ENCODE results near the genes THAP10 and MYO9A.

DNA sequence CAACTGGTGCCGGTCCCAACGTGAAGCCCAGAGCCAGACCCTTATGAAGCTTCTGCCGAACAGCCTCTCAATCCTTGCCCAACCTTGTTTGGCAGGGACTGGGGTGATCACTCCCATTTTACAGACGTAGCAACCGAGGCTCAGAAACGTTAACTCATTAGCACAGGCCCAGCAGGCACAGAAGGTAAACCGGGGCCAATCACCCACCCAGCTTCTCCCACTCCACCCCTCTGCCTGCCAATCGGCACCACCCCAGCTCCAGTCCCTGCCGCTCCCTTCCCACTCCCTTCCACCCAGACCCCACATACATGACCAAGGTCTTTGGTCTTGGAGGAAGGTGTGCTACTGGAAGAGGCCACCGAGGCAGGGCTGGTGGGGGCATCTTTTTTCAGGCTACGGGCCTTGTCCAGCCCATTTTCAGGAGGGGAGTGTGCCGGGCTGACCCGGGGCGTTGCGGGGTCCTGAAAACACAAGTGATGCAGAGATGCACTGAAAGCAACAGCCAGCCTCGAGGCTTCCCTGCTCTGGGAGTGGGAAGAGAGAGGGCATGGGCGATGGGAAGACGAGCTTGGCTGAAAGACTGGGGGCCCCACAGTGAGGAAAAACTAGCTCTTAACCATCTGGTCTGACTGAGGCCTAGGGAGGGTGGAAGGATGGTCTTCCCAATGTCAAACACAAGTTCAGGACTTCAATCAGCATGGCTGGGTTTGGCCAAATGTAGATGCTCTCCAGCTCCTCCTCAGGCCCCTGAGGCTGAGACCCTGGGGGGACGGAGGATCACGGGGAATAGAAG, 39.2 kb downstream of the TLE3 start:
- PRO-cap: no peak
- RAMPAGE, long total RNA: no peak

- PRO-cap: no peak
- RAMPAGE, long total RNA: no peak
These were observed 24.2 kb downstream of the TLE3 start for GRCh38 chr15:70073508-70073916.

- PRO-cap: no peak
- RAMPAGE, long total RNA: no peak
These were observed 1.9 kb downstream of the TLE3 start for GRCh38 chr15:70095982-70096118.

GRCh38 chr15:70098493-70099472, 1.1 kb upstream of the TLE3 start:
- PRO-cap: no peak
- RAMPAGE, long total RNA: no peak

DNA sequence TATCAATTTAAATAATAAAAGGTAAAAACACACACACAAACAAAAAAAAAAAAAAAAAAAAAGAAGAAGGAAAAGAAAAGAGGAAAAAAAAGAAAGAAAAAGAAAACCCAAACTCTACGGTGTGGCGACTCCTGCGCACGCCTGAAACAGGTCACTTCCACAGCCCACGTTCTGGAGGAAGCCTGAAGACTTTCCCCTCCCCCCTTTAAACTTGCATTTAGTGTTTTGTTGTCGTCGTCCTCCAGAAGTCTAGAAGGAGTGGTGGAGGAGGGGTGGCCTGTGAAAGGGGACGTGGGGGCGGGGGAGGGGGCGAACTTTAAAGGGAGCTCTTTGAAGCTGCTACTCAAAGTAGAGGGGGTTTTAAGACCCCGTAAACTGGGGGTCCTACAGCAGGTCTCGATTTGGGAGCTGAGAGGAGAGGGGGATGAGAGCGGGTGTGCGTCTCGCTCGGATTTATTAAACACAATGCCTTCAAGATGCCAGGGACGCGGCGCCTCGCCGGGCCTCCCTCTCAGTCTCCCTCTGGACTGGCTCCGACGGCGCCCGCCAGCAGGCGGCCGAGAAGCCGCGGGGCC, 2.4 kb upstream of the TLE3 start:
- PRO-cap: no peak
- RAMPAGE, long total RNA: no peak

- PRO-cap: no peak
- RAMPAGE, long total RNA: no peak
These were observed 59.0 kb upstream of the TLE3 start for GRCh38 chr15:70156635-70157253.

GRCh38 chr15:70478319-70478832, 285.0 kb downstream of the UACA start:
- PRO-cap: no peak
- RAMPAGE, long total RNA: no peak

GRCh38 chr15:70528213-70528612, 235.1 kb downstream of the UACA start:
- PRO-cap: no peak
- RAMPAGE, long total RNA: no peak

DNA sequence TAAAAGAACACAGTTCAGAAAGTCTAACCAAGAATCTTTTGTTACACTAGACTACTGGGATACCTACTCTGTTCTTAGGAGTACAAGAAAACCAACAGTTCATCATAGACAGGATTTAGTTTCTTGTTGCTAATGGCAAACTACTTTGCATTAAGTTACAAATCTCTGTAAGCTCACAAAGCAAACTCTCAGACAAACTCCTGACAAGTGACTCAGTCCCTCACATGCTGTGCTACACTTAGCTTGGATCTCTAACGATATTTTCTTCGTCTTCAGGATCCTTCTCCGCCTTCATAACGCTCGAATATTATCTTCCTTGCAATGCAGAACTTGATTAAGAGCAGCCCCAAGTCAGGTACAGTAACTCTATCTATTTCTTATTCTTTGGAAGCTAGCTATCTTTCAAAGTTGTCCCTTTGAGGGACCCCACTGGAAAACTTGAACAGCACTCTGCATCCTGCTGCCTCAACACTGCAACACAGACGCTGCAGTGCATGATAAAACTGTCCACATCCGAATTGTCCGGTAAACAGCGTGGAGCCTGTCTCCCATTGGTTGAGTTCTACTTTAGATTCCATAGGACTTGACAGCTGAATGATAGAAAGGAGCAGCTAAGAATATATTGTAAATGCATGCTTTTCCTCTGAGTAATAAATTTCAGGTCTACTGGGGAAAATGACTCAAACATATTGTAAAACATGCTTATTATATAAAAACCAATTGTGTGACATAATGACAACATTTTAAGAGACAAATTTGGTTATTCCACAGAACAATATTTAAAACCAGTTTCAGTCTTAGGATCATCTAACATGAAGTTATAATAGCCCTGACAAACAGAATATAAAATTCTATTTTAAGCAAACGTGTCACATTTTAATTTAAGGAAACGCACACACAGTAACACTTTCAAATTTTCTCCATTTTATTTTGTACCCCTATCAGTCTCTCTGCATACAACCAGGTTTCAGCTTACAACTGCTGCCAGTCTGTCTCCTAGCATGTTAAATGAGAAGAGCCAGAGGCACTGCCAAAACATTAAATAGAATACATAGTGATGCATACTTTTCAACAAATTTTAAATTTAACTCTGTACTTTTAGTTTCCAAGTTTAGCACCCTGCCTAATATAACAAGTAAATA, 61.2 kb downstream of the UACA start:
- PRO-cap: no peak
- RAMPAGE, long total RNA: no peak

DNA sequence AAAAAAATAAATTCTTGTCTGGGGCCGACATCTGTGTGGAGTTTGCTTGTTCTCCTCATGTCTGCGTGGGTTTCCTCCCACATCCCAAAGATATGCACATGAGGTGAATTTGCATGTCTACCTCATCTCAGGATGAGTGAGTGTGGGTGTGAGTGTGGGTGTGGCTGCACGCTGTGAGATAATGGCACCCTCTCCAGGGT, 25.8 kb upstream of the UACA start:
- PRO-cap: no peak
- RAMPAGE, long total RNA: no peak

DNA sequence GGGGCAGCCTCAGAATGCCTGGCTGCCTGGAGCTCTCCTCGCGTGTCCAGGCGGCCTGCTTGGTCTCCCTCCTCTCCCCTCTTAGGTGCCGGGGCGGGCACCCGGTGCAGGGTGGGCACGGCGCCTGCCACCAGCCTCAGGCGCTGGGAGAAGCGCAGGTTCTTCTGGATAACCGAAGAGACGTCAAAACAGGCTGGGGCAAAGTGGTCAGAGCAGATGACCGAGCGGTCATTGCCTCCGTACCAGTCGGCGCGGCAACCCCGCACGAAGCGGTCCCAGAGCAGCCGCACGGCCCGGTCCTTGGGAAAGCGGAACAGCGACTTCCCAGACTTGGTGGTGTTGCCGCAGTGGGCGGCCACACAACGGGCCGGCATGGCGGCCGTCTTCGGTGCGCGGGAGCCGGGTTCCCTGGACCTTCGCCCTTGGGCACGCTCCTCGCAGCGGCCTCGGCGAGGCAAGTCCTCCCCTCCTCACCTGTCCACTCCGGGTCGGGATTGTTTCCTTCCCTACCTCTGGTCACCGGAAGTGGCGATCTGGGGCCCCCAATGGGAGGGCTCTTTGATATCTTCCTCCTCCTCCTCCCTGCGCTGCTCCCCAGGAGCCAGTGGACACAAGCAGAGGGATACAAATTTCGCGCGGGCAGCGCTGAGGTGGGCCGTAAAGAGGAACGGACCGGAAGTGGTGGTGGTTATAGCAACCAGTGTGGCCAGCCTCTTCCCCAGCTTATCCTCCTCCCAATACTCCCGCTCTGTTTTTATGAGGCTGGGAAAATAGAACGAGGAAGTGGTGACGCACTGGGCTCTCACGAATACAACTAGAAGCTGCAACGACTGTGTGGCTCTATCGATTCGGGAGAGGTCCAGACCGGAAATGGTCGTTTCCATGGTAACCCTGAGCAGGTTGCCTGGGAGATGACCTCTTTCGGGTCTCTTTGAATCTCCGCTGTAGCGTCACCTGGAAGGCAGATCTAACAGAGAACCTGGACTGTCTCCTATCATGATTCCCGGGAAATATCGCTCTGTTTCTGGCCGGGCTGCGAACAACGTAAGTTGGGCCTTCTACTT, at the start of gene THAP10:
TSS of gene THAP10 (minus strand) at position 535 of the 1,064 bp plus-strand sequence.
- PRO-cap: no peak
- RAMPAGE, long total RNA: no peak

- PRO-cap: no peak
- RAMPAGE, long total RNA: no peak
These were observed 991 bp upstream of the THSD4 start for GRCh38 chr15:71114239-71114721.

- PRO-cap: no peak
- RAMPAGE, long total RNA: no peak
These were observed 49.6 kb downstream of the THSD4 start for GRCh38 chr15:71164535-71165689.

DNA sequence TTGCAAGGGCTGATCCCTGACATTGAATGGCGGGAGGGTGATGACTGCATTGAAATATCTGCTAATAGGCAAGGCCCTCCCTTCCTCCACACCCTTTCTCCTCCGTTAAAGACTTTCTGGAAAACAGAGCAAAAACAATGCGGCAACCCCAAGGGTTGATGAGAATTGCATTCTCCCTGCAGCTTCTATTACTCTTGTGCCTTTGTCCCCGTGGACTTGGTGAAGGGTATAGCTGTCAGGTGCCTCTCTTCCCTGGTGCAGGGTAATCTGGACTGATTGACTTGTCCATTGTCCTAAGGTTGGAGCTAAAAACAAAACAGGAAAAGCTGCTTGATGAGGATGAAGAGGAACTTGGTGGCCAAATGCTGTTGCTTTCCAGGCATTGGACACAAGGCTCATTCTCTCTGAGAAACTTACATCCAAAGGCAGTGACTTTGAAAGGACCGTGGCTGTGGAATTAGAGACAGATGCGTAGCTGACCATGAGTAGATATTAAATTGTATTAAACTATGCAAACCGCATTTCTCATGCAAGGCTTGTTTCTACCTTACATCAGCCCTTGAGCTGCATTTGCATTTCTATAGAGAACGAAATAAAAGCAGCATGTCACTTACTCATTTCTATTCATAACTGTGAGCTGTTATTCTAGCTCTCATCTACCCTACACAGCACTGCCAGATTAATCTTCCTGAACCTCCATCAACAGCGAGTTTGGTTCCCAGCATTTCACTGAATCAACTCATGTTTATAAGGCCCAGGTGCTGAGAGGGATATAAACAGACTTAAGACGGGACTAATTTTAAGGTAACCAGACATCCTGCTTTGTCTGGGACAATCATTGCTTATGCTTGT, 72.1 kb downstream of the THSD4 start:
- PRO-cap: no peak
- RAMPAGE, long total RNA: no peak

DNA sequence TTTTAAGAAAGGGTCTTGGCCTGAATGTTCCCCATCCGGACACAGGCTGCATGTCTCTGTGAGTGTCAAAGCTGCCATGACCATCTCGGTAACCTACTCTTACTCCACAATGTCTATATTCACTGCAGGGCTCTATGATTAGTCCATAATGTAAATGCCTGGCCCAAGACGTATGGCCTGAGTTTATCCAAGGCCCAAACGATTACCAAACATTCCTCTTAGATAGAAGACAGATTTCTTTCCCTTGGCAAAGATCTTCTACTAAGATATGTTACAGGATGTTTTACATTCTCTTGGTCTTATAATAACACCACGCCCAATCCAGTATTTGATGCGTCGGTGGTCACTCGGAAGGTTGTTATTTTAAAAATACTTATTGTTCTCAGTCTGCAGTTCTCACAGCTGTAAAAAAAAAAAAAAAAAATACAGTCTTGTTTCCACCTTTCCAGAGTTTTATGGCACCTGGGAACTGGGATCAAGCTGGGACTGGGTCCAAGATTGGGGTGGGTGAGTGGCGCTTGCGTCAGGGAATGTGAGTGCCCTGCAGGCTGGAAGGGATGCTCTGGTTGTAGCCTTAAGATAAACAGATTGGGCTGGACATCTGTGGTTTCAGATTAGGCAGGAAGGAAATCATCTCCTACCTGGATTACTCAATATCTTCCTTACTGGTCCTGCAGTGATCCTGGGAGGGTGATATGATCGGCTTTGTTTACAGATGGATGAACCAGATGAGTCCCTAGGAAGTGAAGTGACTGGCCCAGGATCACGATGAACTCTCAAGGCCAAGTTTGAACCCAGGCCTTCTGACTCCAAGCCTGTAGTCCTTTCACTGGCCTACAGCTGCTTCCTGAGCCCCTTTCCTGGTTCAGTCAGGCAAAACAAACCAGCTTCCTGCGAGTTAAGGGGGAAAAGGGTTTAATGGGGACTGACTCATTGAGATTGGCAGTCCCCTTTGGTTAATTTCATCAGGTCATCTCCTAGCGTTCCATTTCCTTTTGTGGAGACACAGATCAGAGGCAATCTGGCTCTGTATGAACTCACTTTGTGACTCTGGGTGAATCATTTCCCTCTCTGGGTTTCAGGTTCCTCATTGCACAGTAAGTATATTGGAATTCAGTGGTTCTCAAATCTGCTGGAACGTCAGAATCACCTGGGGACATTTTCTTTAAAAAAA, 179.6 kb downstream of the THSD4 start:
- PRO-cap: no peak
- RAMPAGE, long total RNA: no peak

DNA sequence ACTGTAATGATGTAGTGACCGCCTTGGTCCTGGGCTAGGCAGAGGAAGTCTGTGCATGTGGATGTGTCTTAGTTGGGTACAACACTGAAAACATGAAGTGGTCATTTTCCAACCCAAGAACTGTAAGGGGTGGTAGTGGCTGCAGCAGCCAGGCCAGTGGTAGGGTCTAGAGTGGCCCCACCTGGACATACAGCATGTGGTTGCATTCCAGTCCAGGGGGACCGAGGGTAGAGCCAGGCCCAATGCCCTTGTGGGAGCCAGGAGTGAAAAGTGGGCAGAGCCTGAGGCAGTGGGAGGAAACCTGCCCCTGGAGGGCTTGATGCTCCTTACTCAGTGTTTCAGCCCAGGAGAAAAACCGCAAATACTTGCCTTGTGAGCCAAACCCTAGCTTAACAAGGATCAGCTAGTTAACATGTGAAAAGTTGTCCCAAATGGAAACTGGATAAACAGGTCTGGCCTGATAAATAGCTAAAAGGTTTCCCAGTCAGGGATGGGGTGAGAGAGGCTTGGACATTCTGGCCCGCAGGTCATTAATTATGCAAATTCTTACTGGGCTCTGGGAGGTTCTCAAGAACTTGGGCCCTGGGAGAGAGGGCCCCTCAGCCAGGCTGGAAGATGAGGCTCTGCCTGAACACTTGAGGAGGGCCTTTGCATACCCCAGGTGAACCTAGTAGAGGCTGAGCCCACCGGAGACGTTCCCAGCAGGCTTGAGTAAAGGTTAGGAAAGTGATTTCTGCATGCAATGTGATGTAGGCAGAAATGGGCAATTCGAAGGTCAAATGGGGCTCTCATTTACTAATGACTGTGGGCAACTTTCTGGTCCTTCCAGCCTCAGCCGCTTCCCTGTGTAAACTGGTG, 222.0 kb downstream of the THSD4 start:
- PRO-cap: no peak
- RAMPAGE, long total RNA: no peak

- PRO-cap: no peak
- RAMPAGE, long total RNA: no peak
These were observed 262.1 kb upstream of the NR2E3 start for GRCh38 chr15:71547741-71549066.

- PRO-cap: no peak
- RAMPAGE, long total RNA: no peak
These were observed 198.8 kb upstream of the NR2E3 start for GRCh38 chr15:71611551-71611993.

- PRO-cap: no peak
- RAMPAGE, long total RNA: no peak
These were observed 62.1 kb upstream of the NR2E3 start for GRCh38 chr15:71747978-71748867.

- PRO-cap: unidirectional peak, minus-strand start at chr15:72118170
- RAMPAGE, long total RNA: no peak
These were observed at the start of gene MYO9A for GRCh38 chr15:72117679-72118226. TSS of gene MYO9A (minus strand) at chr15:72118150.